Sternocleidomastoid (tissue), 1 donor: ENCODE results near the gene LHPP.

- PRO-cap: no peak
These were observed 137.7 kb upstream of the CHST15 start for GRCh38 chr10:124231135-124231509.

DNA sequence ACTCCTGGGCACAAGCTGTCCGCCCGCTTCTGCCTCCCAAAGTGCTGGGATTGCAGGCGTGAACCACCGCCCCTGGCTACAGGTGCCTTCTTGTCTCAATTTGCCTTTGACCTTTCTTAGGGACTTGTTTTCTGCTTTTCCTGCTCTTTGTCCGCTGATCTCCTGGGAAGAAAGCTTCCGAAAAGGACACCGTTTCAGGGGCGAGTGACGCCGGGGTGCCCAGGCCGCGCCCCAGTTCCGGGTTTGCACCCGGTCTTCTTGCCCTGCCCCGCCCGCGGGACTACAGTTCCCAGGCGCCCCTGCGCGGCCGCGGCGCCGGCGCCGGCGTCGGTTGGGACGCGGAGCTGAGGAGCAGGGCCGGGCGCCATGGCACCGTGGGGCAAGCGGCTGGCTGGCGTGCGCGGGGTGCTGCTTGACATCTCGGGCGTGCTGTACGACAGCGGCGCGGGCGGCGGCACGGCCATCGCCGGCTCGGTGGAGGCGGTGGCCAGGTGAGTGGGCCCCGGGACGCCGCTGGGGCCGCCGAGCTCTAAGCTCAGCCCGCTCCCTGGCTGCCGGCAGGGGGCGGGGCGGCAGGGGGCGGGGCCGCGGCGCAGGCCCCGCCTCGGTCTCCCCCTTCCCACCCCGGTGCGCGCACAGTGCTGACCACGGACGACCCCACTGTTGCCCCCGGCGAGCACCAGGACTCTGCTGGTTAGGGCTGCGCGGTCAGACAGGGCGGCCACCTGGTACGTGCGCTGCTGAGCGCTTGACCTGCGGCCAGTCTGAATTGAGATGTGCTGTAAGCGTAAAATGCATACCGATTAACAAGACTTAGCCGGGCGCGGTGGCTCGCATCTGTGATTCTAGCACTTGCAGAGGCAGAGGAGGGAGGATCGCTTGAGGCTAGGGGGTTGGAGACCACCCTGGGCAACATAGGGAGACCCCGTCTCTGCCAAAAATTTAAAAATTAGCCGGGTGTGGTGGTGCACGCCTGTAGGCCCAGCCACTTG, at the start of gene LHPP:
Gene LHPP (plus strand): TSS at position 327 of the 992 bp plus-strand sequence.
- PRO-cap: bidirectional peak, plus-strand start at position 324 of the sequence, minus-strand start at position 247 of the sequence

DNA sequence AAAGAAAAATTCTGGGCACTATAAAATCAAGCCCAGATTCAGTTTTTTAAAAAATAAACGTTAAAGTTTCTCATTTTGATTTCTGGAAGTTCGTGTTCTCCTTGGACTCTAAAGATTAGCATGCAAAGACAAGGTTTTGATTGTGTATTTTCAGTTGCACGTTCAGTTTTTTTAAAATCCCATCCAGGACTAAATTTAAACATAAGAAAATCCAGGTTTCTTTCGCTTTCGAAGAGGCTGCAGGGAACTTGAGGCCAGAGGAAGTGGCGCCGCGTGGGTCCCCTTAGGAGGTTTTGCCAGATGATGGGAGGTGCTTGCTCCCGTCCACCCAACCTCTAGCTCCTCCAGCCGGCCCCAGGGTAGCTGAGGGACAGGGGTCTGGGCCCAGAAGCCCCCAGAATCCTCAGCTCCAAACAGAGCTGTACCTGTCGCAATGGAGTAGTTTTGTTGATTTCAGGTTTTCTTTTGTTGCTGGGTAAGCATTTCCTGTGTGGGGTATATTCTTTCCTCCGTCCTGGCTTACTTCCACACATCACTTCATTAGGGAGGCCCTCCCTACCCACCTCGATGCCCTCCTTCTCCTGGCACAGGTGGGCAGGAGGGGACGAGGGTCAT, 32.4 kb downstream of the LHPP start:
- PRO-cap: no peak

DNA sequence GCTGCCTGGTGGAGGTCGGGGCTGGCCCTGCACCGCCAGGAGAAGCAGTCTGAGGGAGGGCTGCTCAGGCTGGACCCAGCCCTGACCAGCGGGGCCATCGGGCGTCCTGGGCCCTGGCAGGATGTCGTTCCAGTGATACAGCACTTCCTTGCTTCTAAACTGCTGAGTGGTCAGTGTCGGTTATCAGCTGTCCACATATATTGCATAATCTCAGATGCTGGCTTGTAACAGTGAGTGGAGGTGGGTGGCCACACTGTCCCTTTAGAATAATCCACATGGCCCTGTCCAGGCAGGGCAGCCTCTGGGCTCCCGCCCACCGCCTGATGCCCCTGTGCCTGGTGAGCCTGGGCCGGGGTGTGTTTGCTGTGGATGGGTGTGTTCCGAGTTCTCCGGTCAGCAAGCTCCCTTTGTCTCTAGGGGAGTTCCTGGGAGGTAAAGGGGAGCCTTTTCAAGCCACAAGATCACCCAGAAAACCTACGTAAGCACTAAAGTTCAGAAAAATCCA, 86.1 kb downstream of the LHPP start:
- PRO-cap: no peak

- PRO-cap: no peak
These were observed 118.3 kb downstream of the FAM53B start for GRCh38 chr10:124625971-124626253.

DNA sequence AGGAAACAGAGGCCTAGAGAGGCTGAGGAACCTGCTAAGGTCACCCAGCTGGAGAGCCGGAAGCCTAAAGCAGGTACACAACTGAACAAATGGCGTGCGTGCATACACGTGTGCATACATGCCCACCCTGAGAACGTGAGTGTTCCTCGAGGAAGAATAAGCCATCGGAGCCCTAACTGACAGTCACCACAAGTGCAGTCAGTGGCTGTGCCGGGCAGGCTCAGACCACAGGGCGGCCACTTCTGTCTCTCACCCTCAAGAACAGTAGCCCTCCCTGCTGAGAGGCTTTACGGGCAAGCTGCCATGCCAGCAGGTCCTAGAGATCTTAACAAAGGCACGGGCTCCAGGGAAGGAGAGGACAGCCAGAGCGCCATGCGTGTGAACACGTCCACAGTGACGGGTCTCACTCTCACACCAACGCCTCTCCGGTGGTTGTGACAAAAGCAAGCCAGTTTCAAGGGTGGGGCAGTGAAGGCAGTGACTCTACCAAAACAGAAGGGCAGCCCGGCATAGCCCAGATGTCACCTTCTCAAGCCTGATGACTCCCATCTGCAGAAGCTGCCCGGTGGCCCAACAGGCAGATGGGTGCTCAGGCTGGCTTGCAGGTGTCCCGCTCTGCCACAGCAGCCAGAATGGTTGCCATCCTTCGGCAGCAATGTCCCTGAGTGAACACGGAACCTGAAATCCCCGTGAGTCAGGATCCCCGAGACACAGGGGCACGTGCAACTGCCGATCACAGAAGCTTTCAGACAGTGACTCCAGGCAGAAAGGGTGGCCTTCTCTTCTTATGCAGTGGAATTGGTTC, 102.0 kb downstream of the FAM53B start:
- PRO-cap: no peak

- PRO-cap: no peak
These were observed 92.2 kb downstream of the FAM53B start for GRCh38 chr10:124651703-124652646.

DNA sequence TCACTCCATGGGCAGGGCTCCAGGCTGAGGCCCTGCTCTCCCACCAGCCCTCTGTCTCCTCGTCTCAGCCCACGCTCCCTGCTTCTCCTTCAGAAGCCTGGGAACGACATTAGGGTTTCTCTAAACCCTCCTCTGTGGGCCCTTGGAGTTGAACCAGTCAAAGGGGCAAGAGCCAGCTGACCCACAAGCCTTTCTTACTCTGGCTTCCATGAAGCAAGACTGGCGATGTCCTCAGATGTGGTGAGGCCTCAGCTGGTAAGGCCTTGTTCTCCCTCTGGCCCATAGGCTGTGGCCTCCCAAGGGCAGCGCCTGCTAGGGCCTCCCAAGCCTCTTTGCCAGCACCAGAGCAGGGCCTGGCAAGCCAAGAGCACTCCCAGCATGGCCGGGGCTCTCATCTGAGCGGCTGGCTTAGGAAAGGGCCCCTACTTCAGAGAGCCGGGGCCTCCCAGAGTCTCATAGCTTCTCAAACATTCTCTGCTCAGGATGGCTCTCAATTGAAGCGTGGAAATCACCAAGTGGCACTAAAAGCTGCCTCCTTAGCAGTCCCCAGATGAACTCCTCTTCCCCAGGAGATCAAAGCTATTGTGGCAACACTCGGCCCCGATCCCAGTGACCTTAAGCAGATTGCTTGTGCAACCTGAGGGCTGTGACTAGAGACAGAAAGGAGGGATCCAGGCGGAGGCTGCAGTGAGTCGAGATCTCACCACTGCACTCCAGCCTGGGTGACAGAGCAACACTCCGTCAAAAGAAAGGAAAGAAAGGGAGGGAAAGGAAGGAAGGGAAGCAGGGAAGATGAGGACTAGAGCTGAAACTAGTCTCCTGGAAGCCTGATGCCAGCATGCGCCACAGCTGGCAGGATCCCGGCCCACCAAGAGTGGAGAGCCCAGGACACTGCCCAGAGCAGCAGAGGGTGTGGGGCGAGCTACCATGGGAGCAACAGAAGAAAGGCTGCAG, 69.4 kb downstream of the FAM53B start:
- PRO-cap: no peak

DNA sequence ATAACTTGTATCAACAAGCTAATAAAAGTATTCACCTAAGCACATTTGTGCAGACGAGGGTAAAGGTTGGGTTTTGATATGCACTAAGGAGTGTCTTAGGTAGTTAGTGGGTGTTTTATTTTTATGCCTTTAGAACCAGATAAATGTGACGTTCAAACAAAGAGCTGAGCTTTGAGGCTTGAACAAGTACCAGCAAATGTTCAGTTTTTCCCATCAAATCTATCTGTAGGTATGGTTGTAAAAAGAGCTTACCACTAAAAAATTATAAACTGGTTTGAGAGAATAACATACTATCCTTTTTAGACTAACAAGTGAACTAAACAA, 3.0 kb upstream of the FAM53B start:
- PRO-cap: no peak

DNA sequence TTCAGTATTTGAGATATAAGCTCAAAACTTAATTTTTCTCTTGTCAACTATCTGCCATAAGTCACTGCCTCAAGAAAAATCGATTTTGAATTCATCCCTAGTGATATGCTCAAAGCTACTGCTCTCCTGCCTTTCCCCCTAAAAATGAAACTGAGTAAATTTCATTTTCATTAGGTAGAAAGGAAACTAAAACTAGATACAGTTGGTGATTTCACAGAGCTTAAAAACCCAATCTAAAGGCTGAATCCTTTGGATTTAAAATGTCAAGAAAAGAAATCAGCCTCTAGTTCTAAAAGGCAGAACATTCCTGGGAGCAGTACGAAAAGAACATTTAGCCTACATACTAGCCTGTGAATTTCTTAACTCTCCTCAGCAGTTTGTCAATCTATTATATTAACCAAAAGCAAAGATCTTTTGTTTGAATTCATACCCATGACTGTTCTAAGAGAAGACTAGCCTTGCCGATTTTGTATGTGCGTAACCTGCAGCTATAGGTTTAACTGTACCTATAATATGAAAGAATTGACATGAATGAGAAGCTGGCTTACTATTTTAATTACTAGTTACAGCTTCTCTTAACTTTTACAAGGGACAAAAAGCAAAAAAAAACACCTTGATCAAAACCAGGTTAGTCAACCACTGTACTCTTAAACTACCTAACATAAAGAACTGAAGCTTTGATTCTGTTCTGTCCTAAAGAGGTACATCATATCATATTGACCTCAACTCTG, 5.0 kb upstream of the FAM53B start:
- PRO-cap: no peak

GRCh38 chr10:124849005-124849529, 47.4 kb downstream of the ABRAXAS2 start:
- PRO-cap: no peak

DNA sequence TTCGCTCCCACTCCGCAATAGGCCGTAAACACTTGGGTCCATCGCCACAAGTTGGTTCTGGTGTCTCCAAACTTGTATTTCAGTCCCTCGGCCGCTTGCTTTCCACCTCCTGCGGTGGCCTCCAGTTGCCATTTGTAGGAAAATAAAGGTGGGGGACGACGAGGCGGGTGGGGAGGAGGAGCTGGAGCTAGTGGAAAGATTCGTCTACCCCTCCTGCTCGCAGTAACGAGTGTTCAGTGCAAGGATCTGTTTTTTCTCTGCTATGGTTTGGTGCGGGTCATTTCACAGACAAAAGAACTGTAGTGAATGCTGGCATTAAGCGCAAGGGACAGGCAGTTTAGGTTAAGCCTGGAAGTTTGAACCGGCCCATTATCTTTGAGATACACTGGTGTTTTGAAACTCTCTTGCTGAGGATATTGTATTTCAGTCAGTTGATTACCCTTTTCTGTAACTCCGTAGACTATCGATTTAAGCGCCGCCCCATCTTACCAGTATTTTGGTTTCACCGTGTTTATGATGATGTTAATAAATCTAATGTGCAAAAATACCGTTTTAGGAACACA, 24.2 kb upstream of the ZRANB1 start:
- PRO-cap: bidirectional peak, plus-strand start at position 222 of the sequence, minus-strand start at position 134 of the sequence

DNA sequence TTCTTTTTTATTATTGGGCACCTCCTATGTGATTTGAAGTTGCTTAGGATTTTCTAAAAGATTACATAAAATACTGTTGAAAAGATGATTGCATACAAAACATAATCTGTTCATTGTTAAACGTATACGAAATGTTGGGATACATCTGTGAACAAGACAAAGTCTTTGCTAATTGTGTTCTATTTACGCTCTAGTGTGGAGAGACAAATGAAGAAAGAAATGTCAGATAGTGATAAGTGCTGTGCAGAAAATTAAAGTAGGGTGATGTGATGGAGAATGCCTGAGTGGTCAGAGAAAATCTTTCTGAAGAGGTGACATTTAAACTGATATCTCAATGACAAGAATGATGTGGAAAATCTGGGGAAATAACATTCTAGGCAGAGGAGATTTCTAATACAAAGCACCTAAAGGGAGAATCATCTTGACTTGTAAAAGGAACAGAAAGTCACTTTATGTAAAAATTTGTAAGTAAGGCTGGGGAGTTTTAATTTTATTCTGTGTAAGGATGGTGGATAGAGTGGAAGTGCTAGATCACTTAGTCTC, 13.3 kb upstream of the ZRANB1 start:
- PRO-cap: no peak

DNA sequence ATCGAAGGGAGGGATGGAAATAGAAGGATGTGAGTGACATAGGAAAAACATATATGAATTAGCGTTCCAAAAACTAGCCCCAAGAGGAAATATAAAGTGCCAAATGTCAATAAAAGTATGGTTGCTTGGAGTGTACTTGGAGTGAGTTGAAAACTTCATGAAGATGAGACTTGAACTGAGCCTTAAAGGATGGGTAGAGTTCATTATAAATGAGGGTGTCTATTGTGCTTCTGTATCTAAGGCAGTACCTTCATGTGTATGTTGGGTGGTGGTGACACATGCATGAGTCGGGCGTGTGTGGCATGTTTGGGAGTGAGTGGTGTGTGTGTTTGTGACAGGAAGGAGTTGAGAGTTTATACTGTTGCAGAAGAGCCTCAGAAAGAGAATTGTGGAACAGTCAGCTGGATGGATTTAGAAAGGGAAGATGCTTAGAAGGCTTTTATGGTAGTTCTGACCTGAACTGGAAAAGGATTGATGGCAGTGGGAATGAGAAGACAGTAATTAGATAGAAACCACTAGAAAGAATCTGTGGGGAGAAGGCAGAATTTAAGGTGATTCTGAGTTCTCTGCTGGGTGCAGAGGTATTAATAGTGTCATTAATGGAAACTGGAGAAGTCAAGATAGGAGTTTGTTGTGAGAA, 5.9 kb upstream of the ZRANB1 start:
- PRO-cap: no peak

- PRO-cap: no peak
These were observed 32.3 kb downstream of the CTBP2 start for GRCh38 chr10:124995462-124996108.

- PRO-cap: no peak
These were observed 15.9 kb downstream of the CTBP2 start for GRCh38 chr10:125011629-125012704.

DNA sequence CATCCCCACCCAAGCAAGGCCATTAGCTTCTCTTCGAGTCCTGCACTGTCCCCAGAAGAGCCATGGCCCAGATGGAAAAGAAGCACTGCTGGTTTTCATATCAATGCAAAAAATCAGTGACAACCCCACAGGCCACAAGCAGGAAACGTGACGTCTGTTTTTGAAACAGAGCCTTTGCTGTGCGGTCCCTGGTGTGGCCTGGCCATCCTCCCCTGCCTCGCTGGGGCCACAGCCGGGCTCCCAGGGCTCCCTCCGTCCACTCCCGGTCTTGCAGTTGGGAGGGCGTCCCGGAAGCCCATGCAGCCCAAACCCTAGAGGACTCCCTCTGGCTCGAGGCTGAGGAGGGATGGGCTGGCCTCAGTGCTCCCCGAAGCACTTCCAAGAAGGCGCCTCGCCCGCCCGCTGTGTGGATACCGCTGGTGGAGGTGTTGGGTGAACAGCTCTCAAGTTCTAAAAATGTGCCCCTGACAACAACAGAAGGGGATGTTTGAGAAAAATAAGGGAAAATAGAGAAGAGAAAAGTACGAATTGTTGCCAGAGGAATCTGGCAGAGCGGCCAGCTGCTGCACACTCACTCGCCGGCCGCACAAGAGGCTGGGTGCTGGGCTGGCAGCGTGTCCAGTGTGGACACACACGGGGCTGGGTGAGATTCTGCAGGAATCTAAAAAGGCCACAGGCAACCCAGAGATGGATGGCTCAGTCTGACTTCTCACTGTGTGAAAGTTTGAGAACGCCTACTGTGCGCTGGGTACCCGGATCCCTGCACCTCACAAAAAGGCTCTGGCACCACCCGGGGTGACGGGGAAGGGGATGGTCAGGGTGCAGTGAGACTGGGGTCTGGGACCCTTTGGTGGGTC, 12.4 kb downstream of the CTBP2 start:
- PRO-cap: no peak

DNA sequence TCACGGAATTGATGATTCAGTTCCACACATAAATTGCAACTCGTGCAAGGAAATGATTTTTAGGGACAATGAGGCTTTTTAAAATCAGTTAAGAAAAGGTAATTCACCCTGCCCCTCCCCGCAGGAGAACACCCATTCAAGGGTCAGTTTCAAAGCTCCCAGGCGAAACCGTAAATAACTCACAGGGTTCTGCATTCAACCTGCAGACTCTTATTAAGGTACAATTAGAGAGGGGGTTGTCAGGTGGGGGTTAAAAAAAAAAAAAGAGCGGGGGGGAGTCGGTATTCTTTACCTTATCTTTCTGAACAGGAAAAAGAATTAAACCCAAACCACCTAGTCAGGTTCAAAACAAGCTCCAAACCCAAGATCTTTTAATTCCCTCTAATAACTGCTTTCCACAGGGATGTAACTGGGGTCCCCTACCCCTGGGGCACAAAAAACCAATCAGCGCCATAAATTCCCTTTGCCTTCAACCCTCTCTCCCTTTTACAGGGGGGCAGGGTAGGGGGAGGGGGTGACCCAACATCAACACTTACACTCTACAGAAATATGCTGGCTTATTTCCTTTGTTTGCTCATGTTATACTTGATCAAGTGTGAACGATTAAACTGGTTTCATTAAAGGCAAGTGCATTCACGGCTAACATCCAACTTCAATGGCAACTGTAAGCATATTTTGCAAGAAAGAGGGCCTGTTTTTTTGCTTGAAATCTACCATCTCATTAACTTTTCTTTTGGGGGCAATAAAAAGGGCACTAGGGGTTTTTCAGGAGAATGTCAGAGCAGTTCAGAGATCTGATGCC, 129.5 kb upstream of the CTBP2 start:
- PRO-cap: no peak

DNA sequence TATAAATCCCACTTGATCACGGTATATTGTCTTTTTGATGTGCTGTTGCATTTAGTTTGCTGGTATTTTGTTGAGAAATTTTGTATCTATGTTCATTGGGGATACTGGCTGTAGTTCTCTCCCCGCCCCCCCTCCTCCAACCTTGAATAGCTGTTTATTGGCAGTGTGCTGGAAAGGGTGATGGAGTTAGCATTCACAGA, 16.5 kb downstream of the TEX36 start:
- PRO-cap: no peak

DNA sequence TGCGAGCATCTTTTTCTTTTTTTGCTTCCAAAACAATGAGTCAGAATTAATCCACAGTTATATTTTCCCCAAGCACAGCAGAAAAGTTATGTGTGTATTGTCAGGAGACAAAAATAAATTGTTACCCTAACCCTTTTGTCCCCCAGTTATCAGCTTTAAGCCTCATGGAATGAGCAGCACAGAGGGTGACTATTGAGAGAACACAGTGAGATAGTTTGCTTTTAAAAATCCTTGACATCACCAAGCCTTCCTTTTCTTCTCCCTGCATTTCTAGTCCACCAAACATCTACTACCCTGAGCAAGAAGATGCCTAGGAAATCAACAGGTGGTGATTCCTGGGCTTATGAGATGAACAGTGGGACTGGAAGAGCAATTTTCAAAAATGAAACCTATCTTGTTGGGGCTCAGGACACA, 27.9 kb downstream of the BCCIP start:
- PRO-cap: no peak